Measurements from ENCODE around the gene MPC1L.

DNA sequence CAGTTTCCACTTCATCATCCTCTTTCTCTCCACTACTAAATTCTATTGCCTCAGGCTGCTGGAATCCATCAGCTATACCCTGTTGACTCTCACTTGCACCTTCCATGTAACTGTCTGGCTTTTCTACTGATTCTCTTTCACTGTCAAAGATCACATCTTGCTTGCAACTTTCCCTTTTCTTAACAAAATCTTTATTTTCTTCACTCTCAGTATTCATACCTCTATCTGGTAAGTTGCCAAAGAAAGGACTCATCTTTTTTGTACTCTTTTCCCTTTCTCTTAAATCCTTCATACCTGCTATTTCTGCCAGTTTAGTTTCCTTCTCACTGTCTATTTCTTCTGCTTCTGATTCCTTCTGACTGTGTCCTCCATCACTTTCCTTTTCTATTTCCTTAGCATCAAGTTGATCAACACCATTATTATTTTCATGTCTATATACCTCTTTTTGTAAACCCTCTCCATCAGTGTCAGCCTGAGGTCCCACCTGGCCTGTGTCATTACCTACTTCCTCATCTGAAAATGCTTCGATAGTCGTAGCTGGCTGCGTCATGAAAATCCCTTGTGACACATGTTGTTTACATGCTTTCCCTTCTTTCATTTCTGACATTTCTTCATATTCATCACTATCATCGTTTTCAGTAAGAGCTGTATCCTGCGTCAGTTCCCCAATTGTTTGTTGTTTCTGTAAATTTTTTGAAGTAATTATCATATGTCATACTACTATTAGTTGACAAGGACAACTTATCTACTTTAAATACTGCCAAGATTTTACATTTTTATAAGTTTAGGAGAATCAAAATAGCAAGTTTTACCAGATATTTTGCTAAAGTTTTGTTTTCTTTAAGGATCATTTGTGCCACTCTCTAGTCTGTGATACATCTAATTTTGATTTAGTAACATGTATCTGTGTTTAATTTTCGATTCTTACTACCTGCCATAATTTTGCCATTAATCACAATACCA lies 39.7 kb downstream of the RPGR start:
- PRO-cap = no peak
- RAMPAGE, long total RNA, 3 experiments = no peak in any of the 3 experiments

DNA sequence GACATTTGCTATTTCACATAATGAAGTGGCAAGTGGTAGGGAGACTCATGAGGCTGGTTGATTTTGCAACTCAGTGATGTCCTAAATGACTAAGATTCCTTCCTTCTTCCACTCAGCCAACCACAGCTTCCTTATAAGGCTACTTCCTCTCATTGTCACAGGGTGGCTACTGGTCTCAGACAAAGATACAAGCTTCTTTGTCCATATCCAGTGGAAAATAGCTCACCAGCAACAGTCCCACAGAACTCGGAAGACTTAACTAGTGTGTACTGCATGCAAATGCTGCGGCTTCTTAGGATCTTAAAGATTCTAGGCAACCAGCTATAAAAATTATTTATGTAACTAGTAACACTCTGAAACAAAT lies 5.2 kb upstream of the OTC start:
- PRO-cap = no peak
- RAMPAGE, long total RNA, 3 experiments = no peak in any of the 3 experiments

- PRO-cap = no peak
- RAMPAGE, long total RNA, 3 experiments = no peak in any of the 3 experiments
These were observed 1.1 kb downstream of the TSPAN7 start for GRCh38 chrX:38562343-38562862.

- PRO-cap = bidirectional peak, plus-strand start at chrX:38612531, minus-strand start at chrX:38612465
- RAMPAGE, long total RNA, 3 experiments = start-site peak on the plus strand in 1 of 3 experiments, at chrX:38612578-38612648 at its widest, 367 reads per replicate
These were observed 51.0 kb downstream of the TSPAN7 start for GRCh38 chrX:38612209-38612810.

- PRO-cap = no peak
- RAMPAGE, long total RNA, 3 experiments = no peak in any of the 3 experiments
These were observed 484.1 kb downstream of the BCOR start for GRCh38 chrX:39613333-39614460.

DNA sequence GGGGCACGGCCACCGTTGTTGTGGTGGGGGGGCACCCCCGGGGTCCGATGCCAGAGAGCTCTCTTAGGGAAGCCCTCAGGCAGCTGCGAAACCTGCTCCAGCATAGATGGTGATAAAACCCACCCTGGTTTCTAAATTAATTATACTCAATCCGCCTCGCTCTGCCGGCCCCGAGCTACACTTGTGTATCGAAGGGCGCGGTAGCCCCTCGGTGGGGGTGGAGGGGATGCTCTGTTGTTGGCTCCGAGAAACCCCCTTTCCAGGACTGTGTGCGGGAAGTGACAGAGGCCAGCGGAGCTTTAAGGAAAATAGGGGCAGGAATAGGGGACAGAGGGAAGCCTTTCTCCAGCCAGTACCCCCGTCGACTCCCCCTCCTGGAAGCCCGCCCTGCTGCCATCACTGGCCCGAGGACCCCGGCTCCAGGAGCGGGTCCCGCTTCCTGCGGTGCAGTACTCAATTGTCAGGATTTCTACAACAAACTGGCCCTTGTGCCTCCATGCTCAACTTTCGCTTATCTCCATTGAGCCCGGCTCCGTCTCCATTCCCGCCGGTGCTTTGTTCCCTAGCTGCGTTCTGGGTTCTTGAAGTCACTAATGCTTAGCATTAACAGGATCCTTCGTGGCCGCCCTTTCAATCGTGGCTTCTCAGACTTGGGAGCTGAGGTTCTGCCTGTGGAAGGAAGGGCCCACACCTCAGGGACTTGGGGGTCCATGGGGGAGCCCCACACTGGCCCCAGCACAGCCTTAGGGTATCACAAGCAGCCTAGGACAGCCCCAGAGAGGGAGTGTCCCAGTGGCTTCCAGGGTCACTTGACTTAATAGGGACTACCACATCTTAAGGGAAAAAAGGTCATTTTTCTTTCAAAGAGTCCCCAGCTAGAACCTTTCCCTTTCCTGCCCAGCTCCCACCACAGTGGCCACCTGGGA lies 408.1 kb downstream of the BCOR start:
- PRO-cap = no peak
- RAMPAGE, long total RNA, 3 experiments = no peak in any of the 3 experiments

- PRO-cap = no peak
- RAMPAGE, long total RNA, 3 experiments = no peak in any of the 3 experiments
These were observed 364.9 kb downstream of the BCOR start for GRCh38 chrX:39732843-39733287.

GRCh38 chrX:39773870-39775063 lies 323.5 kb downstream of the BCOR start:
- PRO-cap = no peak
- RAMPAGE, long total RNA, 3 experiments = no peak in any of the 3 experiments

DNA sequence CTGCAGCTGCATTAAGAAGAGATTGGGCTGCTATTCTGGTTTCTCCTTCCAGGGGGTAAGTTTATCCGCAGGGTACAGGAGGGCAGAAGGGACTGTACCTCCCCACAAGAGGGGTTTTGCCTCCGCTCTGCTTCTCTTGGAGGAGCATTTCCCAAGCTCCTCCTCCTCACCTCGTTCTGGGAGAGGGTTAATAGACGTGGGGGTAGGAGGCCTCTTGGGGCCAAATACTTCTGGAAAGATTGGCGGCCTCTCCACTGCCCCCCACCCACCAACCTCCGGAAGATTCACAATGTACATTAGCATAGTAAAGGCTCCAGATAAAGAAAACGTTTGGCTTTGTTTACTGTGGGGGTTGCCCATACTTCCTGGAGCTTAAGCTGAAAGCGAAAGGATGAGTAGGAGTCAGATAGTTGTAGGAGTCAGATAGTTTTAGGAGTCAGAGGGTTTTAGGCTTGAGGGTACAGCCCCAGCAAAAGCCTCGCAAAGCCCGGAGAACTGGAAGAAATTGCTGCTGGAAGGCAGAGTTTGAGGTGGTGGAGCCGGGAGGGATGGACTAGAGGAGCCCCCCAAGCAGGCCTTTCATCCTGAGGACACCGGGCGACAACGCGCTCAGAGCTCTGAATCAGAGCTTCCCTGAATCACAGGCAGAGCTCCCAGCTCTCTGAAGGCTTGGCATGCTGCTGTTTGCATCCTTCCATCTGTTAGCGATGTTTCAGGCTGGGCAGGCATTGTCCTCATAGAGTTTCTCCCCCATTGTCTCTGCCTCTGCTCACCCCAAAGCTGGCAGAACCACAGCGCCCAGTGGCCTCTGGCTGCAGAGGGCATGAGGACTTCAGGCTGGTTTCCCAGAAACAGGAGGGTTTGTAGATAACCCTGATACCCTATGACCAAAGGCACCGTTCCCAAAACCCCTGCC lies 280.8 kb downstream of the BCOR start:
- PRO-cap = no peak
- RAMPAGE, long total RNA, 3 experiments = no peak in any of the 3 experiments

DNA sequence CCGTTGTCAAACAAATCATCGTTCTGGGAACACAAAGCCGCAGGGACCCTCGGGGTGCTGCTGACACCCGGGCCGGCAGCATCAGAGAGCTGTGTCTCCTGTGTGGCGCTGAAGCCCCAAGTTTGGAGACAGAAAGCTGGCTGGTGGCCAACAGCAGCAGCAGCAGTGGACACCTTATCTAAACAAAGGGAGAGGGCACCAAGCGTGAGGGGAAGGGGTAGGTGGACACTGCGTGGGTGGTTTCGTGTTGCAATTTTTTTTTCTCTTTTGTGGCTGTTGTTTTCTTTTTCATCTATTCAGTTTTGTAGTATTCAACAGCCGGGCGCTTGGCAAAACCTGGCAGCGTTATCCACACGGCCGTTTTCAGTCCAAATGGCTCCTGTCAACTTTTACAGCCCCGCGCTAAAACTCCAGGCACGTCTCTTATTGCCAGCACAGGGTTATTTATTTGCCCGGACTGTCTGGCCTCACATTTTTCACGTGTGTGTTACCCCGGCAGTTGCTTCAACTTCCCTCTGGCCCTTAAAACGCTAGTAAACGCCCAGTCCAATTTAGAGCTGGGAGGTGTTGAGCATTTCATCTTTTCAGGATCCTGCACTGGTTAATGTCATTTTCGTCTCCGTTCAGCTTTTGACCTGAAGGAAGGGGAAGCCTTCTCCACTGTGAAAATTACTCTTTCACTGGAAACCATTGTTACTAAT lies 192.2 kb downstream of the BCOR start:
- PRO-cap = no peak
- RAMPAGE, long total RNA, 3 experiments = no peak in any of the 3 experiments

DNA sequence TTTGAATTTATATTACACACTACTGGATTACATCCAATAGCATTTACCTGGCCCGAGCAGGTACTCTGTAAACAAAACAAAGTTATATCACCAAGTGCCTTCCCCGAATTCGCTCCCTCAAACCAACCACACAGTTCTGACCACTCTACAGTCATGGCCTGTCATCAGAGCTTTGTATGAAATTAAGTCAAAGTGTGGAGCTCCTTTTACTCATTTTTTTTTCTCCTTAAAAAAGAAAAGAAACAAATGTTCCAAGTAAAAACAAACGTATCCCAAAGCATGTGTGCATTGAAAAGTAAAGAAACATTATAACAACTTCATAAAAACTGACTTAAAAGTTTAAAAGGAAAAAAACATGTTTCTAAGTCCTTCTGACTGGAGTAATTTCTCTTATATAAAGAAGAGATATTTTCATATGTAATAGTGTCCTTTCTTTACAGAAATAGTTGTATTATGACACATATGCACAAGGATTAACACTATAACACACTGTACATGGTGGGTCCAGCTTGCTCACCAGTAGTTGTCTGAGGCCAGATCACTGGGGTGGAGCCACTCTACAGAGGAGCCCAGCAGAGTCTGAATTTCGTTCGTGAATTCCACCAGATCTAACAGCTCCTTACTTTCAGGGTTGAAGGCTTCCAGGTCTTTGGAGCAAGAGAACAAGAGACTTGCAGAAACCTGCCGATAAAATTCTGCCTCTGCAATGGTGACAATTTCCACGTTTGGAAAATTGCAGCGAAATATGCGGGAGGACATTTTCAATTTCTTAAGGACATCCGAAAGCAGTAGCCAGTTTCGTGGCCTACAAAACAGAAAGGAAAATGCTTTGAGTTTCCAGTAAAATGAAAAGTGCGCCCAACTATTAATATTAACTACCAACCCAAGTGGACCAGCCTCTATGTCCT lies 45.9 kb downstream of the BCOR start:
- PRO-cap = no peak
- RAMPAGE, long total RNA, 3 experiments = no peak in any of the 3 experiments

DNA sequence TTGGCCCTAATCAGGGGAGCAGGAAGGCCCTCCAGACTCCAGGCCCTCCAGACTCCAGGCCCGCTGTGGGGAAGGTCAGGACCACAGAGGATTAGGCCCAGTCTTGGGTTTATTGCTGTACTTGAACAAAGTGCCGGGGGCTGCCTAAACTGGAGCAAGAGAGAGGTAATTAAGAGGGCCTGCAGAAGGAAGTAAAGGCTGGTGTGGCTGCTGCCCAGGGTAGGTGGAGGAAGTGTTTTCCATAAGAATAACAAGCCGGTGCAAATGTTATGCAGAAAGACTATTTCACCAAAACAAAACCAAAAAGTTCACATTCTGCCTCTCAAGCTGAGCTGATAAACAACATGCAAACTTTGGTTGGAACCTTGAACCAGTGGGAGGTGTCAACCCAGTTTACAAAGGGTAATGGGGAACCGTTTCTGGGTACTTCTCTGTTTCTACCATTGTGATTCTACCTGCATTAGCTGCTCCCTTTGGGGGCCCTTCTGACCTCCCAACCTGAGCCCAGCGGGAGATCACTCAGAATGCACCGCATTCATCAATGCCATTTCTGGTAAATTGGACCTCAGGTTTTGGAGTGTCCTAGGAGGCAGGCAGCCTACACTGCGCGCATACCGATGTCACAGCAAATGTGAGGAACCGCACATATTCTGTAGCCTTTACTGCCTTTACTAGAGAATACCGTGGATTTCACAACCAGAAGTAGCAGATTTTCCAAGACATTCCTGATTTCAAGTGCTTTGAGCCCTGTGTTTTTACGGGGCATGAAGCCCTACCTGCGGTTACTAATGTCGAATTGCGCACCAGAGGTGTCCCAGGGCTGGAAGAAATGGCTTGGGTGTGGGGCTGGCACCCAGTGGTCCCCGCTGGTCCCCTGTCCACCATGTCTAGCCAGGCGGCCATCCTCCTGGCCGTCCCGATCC lies 59.7 kb upstream of the BCOR start:
- PRO-cap = no peak
- RAMPAGE, long total RNA, 3 experiments = no peak in any of the 3 experiments

- PRO-cap = bidirectional peak, plus-strand start at chrX:40172336, minus-strand start at chrX:40172295; bidirectional peak, plus-strand start at chrX:40172636, minus-strand start at chrX:40172605
- RAMPAGE, long total RNA, 3 experiments = no peak in any of the 3 experiments
These were observed 74.5 kb upstream of the BCOR start for GRCh38 chrX:40172047-40172776.

DNA sequence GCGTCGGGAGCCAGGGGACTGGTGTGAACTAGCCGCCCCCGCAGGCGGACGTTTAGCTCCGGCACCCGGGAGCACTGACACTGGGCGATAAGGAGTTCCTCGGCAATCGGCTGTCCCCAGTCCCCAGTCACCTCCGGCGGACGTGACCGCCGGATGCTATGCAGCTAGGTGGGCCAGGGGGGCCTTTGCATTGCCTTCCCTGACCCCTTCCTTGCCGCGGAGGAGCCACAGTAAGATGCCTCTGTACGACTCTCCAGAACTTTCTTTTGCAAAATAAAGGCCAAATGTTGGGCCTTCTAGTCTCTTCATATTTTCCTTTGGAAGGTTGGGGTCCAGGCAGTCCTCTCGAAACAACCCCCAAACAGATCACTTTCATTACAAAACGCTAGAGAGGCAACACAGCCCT lies 75.0 kb upstream of the BCOR start:
- PRO-cap = unidirectional peak, minus-strand start at position 79 of the sequence
- RAMPAGE, long total RNA, 3 experiments = no peak in any of the 3 experiments

- PRO-cap = no peak
- RAMPAGE, long total RNA, 3 experiments = no peak in any of the 3 experiments
These were observed 143.1 kb upstream of the BCOR start for GRCh38 chrX:40240724-40241415.

- PRO-cap = no peak
- RAMPAGE, long total RNA, 3 experiments = no peak in any of the 3 experiments
These were observed 145.9 kb upstream of the ATP6AP2 start for GRCh38 chrX:40434751-40435416.

- PRO-cap = no peak
- RAMPAGE, long total RNA, 3 experiments = no peak in any of the 3 experiments
These were observed 96.1 kb upstream of the ATP6AP2 start for GRCh38 chrX:40484753-40485053.

DNA sequence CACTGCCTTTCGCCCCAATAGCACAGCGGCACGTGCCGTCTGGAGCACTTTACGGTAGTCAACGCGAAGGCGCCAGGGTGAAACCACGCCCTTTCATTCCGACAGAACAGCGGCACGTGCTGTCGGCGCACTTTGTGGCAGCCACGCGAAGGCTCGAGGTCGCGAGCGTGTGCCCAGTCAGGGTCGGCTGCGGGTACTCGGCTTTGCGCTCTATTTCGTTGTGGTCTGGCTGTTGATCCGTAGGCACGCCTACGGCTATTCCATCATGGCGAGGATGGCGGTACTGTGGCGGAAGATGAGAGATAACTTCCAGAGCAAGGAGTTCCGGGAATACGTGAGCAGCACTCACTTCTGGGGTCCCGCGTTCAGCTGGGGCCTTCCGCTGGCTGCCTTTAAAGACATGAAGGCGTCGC lies at the start of gene MPC1L:
Gene MPC1L, plus strand, starts transcription at position 128 of the 413 bp plus-strand sequence.
- PRO-cap = no peak
- RAMPAGE, long total RNA, 3 experiments = no peak in any of the 3 experiments

GRCh38 chrX:40714384-40715206 lies 20.7 kb downstream of the MED14 start:
- PRO-cap = no peak
- RAMPAGE, long total RNA, 3 experiments = no peak in any of the 3 experiments

DNA sequence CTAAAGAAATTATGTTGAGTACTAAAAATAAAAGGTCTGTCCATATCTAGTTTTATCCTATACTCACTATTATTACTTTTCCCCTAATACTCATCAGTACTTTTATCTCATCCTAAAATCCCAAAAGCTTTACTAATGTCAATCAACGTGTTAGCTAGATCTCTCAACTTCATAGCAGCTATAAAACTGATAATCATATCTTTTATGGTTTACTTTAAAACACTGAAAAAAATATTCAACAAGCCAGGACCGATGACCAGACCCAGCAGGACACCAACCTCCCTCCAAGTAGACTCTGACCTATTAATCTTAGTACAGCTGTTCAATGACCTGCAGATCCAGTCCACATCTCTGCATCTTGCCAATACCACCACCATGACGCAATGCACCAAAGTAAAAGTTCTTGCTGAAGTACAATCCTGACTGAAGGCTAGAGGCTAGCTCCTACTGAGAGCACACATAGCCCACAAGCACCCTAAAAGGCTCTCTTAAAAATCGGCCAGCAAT lies 7.8 kb downstream of the MED14 start:
- PRO-cap = unidirectional peak, plus-strand start at position 423 of the sequence
- RAMPAGE, long total RNA, 3 experiments = no peak in any of the 3 experiments

All from gastrocnemius medialis (tissue), 3 donors.